Skeletal muscle satellite cell (primary cell): Measurements from ENCODE around the genes TBCEL and TECTA.

DNA sequence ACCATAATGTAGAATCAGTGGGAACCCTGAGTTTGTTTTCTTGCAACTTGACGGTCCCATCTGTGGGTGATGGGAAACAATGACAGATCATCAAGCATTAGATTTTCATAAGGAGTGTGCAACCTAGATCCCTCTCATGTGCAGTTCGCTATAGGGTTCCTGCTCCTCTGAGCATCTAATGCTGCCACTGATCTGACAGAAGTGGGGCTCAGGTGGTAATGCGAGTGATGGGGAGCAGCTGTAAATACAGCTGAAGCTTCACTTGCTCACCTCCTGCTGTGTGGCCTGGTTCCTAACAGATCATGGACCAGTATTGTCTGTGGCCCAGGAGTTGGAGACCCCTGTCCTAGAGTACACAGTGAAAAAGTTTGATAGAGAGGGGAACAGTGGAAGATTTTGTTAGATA, 47.2 kb downstream of the ARHGEF12 start:
- CAGE, long polyA plus RNA: no peak

DNA sequence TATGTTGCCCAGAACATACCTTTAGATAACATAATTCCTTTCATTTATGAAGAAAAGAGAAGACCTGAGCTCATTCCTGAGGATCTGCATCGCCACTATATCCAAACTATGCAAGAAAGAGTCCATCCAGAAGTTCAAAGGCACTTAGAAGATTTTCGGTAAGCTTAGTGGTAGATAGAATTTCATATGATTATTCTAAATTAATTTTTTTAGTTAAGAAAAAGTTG, 65.3 kb upstream of the GRIK4 start:
- CAGE, long polyA plus RNA: no peak

- CAGE, long polyA plus RNA: no peak
Observed at GRCh38 chr11:120776005-120776892, 247.7 kb upstream of the TBCEL start.

DNA sequence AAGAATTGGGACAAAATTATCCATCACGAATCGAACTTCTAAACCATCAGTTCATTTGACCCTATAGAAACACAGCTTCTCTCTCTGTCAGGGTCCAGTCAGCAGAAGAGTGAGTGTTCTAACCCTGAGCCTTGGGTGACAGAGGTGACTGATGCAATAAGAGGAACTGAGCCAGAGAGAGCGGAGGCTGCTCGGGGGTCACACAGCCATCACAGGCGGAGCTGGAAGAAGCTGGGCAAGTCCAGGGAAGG, 184.1 kb upstream of the TBCEL start:
- CAGE, long polyA plus RNA: no peak

- CAGE, long polyA plus RNA: no peak
Observed at GRCh38 chr11:121023788-121024369, at the start of gene TBCEL. TBCEL (plus strand) TSS chr11:121024102.

- CAGE, long polyA plus RNA: no peak
Observed at GRCh38 chr11:121101019-121101397, at the start of gene TECTA. TECTA (plus strand) TSS chr11:121101243.

GRCh38 chr11:121479412-121479746, 27.3 kb downstream of the SORL1 start:
- CAGE, long polyA plus RNA: no peak

DNA sequence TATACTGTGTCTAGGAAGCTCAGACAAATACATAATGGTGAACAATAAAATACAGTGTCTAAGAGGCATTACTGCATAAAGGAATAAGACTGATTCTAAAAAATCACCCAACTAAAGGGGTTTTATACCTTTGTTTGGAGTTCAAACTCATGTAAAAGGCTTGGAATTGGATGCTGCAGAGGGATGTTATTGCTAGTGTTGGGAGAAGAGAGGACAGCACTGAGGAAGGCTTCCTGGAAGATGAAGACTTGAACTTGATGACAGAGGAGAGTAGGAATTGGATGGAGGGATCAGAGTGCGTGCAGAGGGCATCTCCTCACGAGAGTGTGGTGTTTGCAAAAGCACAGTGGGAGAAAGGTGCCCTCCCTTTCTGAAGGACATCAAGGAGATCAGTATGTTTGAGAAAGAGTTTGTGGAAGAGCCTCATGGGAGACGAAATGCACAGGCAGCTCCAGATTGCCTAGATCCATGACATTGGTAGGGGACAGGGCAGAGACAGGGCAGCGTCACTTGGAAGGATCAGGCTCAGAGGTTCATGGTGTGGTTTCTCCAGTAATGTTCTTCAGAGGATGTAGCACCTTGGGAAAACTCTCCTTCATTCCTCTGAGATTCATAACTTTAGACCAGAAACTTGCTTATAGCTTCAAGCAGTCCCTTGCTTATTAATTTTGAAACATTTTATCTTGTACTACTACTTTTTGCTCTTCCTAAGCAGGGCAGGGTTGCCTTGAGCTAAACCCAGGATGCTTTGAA, 44.0 kb downstream of the SORL1 start:
- CAGE, long polyA plus RNA: no peak

DNA sequence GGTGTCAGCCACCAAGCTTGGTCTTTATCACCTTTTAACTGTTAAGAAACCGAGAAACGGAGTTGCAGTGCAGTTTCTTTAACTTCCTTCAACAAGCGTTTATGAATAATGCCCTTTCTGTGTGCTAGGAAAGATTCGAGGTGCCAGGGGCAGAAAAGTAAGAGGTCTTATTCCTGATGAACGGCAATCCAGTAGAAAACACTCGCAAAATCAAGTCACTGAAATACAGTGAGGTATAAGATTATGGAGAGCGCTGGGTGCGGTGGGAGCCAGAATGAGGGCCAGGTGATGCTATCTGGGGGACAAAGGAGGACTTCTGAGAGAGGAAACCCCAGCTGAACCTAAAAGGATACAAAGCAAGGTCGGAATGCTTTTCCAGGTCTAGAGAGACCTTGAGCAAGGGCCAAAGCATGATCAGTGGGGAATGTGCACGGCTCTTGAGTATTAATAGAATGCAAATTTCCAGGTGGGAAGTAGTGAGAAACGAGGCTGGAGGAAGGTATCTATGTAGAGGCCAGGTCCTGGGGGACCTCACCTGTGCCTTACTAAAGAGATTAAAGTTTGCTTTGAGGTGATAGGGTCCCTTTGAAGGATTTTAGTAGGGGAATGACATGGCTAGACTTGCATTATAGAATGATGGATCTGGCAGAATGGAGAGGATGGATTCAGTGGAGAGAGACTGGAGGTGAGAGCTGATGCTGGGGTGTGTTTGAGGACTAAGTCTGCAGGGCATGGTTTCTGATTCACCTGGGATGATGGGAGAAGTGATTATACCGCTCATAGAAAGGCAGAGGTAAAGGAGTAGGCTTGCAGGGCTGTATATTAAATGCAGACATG, 84.8 kb downstream of the SORL1 start:
- CAGE, long polyA plus RNA: no peak

- CAGE, long polyA plus RNA: no peak
Observed at GRCh38 chr11:121634482-121635085, 182.5 kb downstream of the SORL1 start.

- CAGE, long polyA plus RNA: no peak
Observed at GRCh38 chr11:121741847-121742607, 289.9 kb downstream of the SORL1 start.

DNA sequence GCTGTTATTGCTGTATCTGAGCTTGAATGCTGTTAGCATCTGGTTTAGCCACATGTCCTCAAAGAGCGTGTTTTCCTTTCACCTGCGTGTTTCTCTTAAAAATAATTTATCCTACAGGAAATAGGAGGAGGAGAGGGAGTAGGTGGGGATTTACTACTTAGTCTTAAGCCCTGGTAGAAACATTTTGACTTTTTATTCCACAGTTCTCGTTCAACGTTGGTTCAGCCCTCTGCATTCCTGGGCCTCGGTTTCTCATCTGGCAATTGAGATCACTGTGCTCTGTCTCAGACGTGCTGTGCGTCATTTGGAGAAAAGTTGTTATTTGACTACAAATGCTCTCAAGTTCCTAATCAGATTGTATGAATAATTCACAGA, 69.3 kb downstream of the BLID start:
- CAGE, long polyA plus RNA: no peak

- CAGE, long polyA plus RNA: no peak
Observed at GRCh38 chr11:122101122-122101418, 14.9 kb downstream of the BLID start.

DNA sequence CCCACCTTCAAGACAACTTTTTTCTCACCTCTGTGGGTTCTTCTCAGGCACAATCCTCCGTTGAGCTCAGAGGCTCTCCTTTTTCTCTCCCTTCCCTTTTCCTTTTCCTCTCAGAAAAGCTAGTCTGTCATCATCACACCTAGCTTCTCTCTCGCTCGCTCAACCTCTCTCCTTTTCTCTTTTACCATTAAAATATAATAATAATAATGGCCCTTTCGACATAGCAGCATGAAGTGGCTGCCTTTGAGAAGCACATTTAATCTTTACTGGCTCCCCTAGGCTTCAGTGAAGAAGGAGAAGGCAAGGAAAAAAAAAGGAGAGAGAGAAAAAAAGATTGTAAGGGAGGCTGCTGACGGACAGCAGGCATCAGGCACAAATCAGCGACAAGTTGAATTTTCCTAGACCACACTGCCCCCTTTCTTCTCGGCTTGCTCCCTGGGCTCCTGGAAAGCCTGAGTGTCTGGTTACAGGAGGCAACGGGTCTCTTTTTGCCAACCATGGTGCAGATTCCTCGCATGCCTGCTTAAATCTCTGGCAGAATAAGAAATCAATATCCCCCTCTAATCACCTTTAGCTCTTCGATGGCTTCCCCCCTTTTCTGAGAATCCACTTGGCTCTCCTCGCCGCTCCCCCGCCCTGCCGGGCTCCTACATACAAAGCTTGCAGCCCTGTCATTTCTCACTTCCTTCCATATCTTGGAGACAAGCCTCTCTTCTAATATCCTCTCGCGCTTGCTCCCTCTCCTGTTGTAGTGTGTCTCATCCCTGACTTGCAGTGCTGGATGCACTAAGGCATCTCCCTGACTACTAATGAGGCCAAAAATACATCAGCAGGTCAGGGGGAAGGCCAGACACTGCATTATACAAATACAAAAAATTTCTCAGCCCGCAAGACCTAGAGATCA, 14.3 kb downstream of the BLID start:
- CAGE, long polyA plus RNA: no peak

DNA sequence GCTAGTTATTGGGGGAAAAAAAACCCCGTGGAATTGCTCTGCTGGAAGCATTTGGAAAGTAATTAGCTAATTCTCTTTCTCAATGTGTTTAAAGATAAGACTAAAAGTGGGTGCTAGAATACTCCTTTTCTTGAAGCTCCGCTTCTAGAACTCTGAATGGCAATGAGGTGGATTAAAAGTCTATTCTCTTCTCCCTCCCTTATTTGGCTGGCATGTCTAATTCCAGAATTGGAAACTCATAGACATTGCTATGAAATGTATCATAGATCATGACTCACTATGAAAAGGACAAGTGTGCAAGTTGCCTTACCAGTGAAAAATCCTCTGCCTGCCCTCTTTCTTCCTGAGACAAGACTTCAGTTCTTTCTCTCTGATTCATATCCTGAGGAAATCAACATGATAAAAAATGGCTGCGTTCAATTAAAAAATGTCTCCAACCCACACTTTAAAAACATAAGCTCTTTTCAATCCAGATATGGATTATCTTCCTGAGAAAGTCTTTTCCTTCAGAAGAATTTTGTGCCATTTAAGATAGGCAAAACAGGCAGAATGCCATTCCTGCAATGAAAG, 73.2 kb upstream of the BLID start:
- CAGE, long polyA plus RNA: no peak

GRCh38 chr11:122580531-122580851, 75.0 kb upstream of the UBASH3B start:
- CAGE, long polyA plus RNA: no peak

DNA sequence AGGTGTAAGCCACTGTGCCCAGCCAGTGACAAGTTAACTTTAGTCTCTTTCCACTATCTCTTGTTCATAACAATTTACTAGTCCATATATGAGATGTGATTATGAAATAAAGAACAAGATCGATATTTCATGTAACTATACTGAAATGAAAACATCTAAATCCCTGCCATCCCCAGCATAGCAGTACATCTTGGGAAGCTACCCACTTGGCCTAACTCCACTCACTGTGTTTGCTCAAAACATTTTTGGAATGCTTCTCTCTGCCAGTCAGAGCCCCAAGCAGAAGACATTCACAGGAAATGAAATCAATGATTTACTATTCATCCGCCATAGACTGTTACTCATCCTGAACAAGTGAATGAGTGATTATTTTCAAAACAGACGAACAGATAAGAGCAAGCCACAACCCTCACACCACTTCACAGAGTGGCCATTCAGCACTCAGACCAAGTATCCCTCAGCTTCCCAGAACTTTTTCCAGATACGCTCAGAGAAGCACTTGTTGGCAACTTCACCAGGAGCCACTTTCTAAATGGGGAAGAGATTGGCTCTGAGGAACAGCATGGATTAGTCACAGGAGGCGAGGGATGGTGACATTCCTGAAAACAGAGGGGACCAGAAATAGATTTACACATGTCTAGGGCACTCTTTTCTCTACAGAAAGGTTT, 13.1 kb upstream of the UBASH3B start:
- CAGE, long polyA plus RNA: no peak

DNA sequence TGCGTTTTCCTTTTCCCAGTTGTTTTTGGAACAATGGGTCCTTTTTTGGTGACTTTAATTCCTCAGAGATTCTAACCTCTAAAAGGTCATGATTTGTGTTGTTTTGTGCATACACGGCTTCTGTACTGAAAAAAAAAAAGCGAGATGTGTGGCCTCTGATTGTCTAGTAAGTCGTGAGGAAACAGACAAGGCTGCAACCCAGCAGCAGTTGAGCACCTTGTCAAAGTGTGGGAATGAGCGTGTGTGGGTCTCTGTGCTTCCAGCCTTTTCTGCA, 64.4 kb upstream of the CRTAM start:
- CAGE, long polyA plus RNA: no peak

DNA sequence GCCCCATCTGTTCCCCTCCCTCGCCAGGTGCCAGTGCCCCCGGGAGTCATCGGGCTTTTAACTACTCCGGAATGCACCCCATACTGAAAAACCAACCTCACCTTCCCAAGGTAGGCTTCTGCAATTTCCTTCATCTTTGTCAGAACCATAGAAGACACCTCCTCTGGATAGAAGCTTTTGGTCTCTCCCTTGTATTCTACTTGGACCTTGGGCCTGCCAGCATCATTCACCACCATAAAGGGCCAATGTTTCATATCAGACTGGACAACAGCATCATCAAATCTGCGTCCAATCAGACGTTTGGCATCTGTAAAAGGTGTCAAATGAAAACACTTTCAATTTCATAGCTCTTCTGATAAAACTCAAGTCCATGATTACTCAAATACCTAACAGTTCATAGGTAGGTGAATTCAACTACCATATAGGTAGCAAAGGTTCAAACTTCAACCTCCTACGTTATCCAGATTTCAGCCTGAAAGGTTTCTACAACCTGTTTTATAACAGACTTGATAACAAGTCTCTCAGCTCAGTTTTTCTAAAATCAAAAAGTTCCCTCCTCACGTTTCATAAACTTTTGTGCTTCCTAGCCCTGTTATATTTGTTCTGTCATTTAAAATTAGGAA, 1.3 kb downstream of the HSPA8 start:
- CAGE, long polyA plus RNA: no peak

- CAGE, long polyA plus RNA: no peak
Observed at GRCh38 chr11:123062258-123063312, 649 bp upstream of the HSPA8 start.